Ileum (tissue), 1 donor: ENCODE measurements around the genes GOLGA6C, GOLGA6D, COMMD4, PTPN9 and SNUPN.

DNA sequence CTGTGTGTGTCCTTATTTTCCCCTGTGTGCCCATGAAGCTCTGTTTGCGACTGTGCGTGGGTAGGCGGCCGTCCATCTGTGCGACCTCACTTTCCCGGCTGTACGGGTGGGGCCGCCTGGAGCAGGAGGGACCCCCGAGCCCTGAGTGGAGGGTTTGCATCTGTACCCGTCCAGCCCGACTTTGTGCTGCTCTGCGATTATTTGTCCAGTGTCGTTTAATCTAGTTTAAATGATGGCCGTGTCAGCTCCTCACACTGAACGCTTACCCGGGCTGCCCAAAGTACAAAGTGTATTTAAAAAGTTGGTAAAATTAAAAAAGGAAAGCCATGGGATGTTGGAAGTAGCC, 306 bp downstream of the PPCDC start:
- PRO-cap, result no peak

DNA sequence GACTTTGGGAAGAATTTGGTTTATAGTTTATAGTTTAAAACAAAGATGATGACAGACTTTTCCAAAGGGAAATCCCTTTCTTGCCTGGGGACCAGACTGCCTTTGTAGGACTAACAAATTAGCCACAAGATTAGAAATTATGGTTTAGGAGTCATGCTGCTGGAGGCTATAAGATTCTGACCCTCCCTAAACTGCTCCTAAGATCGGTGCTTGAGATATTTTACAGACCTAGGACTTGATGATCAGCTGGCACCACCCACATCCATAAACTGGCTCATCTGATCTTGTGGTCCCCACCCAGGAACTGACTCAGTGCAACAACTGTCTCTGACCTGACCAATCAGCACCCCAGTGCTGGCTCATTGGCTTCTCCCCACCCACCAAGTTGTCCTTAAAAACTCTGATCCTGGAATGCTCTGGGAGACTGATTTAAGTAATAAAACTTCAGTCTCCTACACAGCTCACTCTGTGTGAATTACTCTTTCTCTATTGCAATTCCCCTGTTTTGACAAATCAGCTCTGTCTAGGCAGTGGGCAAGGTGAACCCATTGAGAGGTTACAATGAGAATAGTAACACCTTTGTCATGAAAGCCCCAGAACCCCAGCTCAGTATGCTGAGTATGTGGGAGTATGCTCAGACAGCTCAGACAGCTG, 51.6 kb upstream of the C15orf39 start:
- PRO-cap, result no peak

DNA sequence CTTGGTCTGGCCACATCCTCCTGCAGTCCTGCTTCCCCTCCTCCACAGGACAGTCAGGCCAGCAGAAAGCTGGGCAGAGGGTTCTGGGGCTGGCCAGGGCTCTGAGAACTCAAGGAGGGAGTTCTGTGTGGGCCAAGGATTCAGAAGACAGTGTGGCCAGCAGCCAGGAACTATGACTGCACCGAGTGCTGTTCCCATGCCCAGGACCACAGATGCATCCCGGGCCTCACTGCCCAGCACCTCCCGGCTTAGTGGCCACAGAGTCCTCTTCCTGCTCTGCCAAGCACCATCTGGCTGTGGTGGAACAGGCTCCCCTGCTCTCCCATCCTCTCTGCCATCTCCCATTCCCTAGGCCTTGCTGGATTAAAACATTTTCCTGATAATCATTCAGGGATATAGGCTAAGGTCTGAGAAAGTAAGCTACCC, 21.2 kb upstream of the C15orf39 start:
- PRO-cap, result no peak

DNA sequence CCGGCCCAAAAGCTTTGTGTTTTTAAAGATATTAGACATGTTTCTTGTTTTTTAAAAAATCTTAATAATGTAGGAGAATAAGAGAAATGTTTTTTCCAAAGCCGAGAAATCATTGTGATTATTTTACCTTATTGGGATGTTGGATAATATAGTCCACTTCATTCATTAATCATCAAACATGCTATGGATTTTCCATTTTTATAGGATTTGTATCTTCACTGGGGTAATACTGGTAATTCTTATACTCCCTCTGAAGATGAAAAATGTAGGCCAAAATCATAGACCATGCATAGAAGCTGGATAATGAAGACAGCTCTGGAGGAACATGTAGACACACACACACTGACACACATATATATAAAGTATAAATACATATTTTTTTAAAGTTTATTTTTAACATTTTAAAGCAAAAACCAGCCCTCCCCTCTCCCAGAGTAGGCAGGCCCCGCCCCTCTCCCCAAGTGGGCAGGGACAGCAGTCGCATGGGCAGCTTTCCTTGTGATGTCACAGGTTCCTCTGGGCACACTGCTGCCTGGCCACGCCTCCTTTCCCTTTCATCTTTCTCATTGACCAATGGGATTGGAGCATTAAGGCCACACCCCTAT, at the start of gene GOLGA6C:
TSS of gene GOLGA6C (plus strand) at position 423 of the 605 bp plus-strand sequence.
- PRO-cap, result no peak

DNA sequence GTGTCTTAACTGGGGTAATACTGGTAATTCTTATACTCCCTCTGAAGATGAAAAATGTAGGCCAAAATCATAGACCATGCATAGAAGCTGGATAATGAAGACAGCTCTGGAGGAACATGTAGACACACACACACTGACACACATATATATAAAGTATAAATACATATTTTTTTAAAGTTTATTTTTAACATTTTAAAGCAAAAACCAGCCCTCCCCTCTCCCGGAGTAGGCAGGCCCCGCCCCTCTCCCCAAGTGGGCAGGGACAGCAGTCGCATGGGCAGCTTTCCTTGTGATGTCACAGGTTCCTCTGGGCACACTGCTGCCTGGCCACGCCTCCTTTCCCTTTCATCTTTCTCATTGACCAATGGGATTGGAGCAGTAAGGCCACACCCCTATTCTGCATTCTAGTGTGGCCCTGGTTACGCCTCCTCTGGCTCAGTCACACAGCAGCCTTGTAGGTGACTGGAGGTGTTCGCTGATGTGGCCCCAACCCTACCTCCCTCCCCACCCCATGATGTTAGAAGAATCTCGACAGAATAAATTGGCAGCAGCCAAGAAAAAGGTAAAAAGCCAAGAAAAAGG, at the start of gene GOLGA6D:
TSS of gene GOLGA6D (plus strand) at position 438 of the 582 bp plus-strand sequence.
- PRO-cap, result no peak

GRCh38 chr15:75335645-75336485, at the start of gene COMMD4:
TSS of gene COMMD4 (plus strand) at chr15:75336063.
- PRO-cap, result bidirectional peak, plus-strand start at chr15:75336084, minus-strand start at chr15:75335948

DNA sequence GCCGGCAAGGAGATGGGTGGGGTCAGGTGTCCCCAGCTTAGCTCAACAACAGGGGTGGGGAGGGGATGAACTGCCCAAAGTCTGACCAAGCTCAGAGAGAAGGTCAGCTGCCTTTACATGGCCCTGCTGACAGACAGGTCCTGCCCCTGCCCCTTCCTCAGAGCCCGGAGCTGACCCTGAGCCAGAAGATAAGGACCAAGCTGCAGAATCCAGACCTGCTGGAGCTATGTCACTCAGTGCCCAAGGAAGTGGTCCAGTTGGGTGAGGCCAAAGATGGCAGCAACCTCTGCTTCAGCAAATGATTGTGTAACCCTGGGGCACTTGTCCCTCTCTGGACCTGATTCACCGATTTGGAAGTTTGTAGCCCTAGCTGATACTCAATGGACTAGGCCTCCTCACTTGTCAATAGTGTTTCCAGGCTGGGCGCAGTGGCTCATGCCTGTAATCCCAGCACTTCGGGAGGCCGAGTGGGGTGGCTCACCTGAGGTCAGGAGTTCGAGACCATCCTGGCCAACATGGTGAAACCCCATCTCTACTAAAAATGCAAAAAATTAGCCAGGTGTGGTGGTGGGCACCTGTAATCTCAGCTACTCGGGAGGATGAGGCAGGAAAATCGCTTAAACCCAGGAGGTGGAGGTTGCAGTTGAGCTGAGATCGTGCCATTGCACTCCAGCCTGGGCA, 5.7 kb downstream of the NEIL1 start:
- PRO-cap, result no peak

- PRO-cap, result no peak
Observed at GRCh38 chr15:75359554-75360398, 8.6 kb downstream of the MAN2C1 start.

DNA sequence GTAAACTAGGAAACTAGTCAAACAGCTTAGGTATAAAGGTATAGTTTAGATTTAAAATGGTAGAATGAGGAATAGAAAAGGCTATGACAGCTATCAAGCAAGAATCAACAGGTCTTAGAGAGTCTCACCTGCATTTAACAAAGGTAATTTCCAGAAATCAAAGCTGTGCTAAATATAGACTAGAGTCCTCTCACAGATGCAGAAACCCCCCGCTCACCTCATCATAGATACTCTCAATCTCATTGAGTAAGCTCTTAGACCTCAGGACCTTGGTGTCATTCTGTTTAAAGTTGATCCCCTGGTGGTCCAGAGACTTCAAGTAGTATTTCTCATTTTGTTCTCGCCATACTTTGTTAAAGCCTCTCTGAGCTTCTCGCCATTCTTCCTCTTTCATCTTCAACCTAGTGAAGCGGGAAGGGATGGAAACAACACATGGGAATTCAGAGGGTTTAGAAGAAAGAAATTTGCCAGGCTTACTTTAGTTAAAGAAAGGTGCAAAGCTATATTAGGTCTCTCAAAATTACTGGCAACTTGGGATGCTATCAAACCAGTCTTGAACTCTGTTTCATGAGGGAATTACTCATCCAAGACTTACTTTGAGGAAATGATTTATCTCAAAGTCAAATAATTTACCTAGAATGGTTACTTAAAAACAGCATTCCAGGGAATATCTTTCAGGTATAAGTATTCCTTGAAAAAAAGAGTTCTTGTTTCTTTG, 26.2 kb upstream of the MAN2C1 start:
- PRO-cap, result no peak

DNA sequence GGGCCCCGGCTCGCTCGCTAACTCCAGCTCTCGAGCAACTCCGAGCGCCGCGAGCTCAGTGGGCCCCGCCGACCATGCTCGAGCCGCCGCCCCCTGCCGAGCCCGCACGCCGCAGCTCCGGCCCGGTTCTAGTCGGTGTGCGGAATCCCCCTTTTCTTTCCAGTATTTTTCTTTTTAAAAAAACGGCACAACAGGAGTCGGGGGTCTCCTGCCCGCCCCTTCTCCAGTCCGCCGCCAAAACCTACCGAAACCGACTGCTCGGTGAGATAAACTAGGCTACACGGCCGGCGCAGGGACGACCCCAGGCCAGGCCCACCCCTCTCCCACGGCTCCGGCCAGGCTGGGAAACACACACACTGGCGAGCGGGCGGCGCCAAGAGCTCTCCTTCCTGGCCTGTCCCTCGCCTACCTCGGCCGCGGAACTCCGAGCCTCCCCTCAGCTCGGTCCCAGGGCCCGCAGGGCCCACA, 3.8 kb upstream of the SIN3A start:
- PRO-cap, result no peak

- PRO-cap, result no peak
Observed at GRCh38 chr15:75544913-75545357, 34.2 kb downstream of the PTPN9 start.

DNA sequence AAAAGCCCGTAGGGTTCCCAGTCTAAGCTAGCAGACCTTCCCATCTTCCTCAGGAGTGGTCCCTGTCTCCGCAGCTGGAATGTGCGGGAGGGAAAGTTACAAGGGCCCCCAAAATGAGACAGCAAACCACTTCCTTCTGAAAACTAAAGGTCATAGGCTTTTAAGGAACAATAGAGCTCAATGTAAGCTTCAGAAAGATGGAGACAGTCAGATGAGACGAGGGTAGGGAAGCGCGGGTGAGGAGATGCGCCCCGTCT, 1.3 kb downstream of the PTPN9 start:
- PRO-cap, result unidirectional peak, plus-strand start at position 210 of the sequence

- PRO-cap, result bidirectional peak, plus-strand start at chr15:75579540, minus-strand start at chr15:75579472; unidirectional peak, minus-strand start at chr15:75579917
Observed at GRCh38 chr15:75579163-75579922, at the start of gene PTPN9. TSS of gene PTPN9 (minus strand) at chr15:75579315.

DNA sequence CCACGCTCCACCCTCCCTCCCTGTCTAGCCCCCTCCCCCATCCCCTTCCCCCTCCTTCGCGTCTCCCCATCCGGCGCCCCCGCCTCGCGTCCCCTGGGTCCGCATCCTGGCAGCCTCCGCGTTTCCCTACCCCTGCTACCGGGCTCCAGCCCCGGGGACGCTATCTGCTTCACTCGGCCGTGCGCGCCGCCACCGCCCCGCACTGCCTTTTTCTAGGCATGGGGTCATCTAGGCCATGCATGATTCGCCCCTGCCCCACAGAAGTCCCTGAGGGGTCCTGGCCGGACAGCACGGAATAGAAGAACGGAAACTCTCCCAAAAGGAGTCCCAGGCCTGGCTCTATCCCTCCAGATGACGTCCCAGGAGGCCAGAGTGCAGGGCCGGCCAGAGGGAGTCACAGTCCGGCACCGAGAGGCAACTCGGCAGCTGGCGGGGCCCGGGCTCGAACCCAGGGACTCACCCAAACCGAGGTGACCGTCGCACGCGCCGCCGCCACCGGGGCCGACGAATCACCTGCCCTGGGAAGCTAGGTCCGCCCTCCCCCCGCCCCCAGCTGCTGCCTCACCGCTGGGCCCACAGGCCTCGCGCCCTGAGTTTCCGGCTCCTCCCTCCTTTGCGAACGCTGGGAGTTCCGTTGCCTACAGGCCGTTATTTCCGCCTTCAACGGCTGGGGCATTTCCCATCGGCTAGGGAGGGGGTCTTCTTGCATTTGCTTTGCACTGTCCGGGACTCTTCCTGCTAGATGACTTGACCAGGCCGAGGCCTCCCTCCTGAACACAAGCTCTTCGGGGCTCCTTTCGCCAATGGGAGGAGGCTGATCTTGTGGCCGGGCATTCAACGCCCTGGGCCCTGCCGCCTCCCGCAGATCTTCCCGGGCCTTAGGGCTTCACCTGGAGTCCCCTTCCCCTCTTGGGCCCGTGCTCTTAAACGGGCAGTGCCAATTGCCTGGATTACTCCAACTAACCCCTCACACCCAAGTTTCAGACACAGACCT, at the start of gene SNUPN:
TSS of gene SNUPN (minus strand) at position 520 of the 994 bp plus-strand sequence.
- PRO-cap, result bidirectional peak, plus-strand start at position 55 of the sequence, minus-strand start outside the sequence; bidirectional peak, plus-strand start at position 616 of the sequence, minus-strand start at position 503 of the sequence

- PRO-cap, result no peak
Observed at GRCh38 chr15:75705822-75706430, 6.7 kb downstream of the CSPG4 start.

DNA sequence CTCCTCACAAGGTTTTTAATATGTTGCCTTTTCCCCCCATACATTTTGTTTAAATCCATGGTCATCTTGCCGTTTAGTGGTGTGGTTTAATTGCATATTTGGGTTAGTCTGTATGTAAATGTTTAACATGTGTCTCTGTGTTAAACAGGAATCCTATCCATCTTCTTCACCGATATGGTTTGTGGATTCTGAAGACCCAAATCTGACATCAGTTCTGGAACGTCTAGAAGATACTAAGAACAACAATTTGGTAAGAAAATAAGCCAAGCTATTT, 10.9 kb downstream of the UBE2Q2 start:
- PRO-cap, result no peak

- PRO-cap, result no peak
Observed at GRCh38 chr15:75943021-75944300, 39.8 kb downstream of the FBXO22 start.

- PRO-cap, result unidirectional peak, minus-strand start at chr15:76161476
Observed at GRCh38 chr15:76161177-76161619, 101.4 kb downstream of the TMEM266 start.

- PRO-cap, result no peak
Observed at GRCh38 chr15:76215555-76216180, 95.6 kb downstream of the ETFA start.

GRCh38 chr15:76286320-76286562, 25.0 kb downstream of the ETFA start:
- PRO-cap, result no peak